Bronchus (tissue), 1 donor: ENCODE data around the genes MAGEA12, TREX2, CCNQ, SRPK3, PDZD4 and RENBP.

GRCh38 chrX:152733591-152734075 is at the start of gene MAGEA12:
Gene MAGEA12 (plus strand): TSS chrX:152733757.
- PRO-cap: no peak

GRCh38 chrX:152831637-152832005 is 758 bp downstream of the NSDHL start:
- PRO-cap: no peak

GRCh38 chrX:152914887-152916106 is 17.4 kb downstream of the ZNF185 start:
- PRO-cap: no peak

DNA sequence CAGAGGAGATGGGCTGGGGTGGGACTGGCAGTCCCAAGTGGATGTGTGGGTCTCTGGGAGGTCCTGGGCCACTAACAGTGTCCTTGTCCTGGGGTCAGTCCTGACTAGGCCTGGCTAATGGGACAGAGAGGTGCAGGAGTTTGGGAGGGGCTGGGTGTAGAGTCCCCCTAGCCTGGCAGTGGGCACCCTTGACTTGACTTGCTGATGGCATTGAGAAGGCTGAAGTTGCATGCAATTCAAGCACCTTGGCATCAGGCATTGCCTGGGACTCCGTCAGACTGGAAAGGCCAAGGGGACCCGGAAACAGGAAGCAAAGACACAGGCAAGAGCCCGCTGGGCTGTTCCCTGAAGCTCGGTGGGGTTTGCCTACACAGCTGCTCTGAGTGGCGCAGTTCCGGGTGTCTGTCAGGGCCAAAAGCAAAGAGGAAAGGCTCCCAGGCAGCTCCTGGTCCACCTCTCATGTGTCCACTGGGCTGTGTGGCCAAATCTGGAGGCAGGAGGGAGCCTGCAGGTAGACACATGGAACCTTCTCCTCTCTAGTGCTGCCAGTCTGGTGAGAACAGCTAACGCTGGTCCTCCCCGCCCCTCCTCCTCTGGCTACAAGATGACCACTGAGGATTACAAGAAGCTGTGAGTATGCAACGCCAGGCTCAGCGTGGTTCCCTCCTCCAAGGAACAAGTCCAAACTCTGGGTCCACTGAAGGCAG is 19.8 kb downstream of the ZNF185 start:
- PRO-cap: no peak

DNA sequence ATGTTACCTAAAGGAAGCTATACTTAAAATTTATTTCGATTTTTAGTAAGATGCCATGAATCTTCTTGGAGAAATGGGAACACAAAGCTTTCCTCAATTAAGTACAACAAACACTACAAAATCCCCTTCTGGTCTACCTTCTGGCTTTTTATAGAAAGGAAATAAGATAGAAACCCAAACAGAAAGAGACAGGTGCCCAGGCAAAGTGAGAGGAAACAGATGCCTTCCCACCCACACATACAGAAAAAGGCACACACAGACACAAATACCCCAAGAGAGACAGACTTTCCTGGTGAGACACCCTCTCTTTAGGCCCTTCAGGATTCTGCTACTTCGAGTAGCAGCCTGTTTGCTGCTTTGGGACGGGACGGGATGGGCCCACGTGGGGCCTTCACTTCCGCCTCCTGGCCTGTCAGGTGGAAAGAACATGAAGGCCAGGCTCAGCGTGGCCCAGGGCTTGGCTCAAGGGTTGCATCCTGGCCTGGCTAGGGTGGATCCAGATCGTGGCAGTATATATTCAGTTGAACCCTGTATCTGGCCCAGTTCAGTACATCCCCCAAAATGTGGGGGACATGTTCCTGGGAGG is 2.1 kb downstream of the ZNF275 start:
- PRO-cap: no peak

- PRO-cap: no peak
Observed at GRCh38 chrX:153445671-153446538, at the start of gene TREX2. Gene TREX2 (minus strand): TSS chrX:153446056.

- PRO-cap: no peak
Observed at GRCh38 chrX:153510176-153510487, 7.3 kb upstream of the ATP2B3 start.

DNA sequence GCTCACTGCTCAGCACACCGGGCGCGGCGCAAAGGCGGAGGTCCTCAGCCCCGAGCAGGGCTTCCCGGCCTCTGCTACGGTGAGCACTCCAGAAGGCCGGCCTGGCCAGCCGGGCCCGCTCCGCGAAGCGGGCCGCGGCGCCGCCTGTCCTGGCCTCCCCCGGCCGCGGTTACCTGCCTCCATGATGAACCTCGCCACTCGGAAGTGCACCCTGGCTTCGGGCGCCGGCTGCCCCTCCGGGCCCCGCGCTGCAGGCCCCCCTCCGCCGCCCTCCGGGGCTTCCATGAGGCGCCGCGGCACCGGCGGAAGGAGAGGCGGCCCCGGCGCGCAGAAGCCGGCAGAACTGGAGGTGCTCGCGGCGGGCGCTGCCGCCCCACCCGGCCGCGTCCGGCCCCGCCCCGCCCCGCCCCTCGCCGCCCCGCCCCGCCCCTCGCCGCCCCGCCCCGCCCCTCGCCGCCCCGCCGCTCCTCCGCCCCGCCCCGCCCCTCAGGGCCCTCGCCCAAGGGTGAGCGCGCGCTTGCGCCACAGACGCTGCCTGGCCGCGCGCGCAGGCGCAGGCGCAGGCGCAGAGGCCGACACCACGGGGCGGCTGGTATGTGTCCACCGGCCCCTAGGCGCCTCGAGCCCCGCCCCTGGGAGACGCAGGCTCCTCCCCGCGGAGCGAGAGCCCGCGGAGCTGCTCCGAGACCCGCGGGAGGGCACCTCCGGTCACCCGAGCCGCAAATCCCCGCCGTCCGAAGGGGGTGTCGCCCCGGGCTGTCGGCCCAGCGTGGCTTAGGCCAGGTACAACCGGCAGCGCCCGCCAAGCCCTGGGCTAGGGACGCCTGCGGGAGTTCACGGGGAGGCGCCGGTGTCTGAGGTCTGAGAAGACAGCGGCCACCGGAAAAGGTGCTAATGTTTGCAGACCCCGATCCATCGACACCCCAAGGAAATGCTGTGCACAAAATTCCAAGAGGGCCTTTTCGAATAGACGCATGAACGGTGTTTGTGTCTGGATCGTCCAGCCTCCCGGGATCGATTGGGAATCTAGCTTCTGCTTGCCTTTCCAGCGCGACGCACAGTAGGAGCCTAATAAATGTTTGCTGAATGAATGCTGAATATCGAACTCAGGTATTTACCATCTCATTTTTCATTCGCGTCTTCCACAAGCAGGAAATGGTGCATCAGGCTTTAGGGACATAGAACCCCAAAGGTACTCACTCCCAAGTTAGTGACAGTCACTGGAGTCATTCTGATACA is at the start of gene CCNQ:
Gene CCNQ, minus strand, starts transcription at position 351 of the 1,239 bp plus-strand sequence.
- PRO-cap: bidirectional peak, plus-strand start at position 648 of the sequence, minus-strand start at position 345 of the sequence

DNA sequence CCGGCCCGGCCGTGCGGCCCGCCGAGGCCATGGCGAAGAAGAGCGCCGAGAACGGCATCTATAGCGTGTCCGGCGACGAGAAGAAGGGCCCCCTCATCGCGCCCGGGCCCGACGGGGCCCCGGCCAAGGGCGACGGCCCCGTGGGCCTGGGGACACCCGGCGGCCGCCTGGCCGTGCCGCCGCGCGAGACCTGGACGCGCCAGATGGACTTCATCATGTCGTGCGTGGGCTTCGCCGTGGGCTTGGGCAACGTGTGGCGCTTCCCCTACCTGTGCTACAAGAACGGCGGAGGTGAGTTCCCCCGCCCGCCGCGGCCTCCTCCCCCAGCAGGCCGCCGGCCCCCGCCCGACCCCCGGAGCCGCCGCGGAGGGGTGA is 807 bp downstream of the SLC6A8 start:
- PRO-cap: no peak

GRCh38 chrX:153744832-153745356 is 19.2 kb upstream of the PLXNB3 start:
- PRO-cap: no peak

DNA sequence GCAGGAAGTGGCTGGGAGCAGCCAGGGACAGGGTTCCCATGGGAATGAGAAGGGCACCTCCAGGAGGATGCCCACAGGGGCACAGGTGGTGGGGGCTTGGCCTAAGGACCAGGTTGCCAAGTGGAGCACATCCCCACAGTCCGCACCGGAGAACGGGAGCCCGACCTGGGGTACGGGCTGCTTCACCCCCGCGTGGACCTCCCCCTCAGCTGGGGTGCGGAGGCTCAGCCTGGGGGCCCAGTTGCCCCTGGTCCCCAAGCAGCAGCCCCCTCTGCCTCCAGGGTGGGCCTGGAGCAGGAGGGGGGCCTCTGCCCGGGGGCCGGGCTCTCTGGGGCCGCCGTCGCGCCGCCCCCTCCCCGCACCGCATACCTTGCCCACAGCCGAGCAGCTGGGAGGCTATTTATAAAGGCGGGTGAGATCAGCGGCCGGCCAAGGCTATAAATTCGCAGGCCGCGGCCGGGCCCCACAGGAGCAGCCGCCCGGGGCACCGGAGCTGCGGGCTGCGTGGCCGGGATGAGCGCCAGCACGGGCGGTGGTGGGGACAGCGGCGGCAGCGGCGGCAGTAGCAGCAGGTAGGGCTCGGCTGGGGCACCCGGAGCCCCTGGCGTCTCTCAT is at the start of gene SRPK3:
Gene SRPK3, plus strand, starts transcription at position 468 of the 615 bp plus-strand sequence.
- PRO-cap: bidirectional peak, plus-strand start at position 468 of the sequence, minus-strand start at position 364 of the sequence

- PRO-cap: no peak
Observed at GRCh38 chrX:153829777-153830559, at the start of gene PDZD4. Gene PDZD4 (minus strand): TSS chrX:153830544.

DNA sequence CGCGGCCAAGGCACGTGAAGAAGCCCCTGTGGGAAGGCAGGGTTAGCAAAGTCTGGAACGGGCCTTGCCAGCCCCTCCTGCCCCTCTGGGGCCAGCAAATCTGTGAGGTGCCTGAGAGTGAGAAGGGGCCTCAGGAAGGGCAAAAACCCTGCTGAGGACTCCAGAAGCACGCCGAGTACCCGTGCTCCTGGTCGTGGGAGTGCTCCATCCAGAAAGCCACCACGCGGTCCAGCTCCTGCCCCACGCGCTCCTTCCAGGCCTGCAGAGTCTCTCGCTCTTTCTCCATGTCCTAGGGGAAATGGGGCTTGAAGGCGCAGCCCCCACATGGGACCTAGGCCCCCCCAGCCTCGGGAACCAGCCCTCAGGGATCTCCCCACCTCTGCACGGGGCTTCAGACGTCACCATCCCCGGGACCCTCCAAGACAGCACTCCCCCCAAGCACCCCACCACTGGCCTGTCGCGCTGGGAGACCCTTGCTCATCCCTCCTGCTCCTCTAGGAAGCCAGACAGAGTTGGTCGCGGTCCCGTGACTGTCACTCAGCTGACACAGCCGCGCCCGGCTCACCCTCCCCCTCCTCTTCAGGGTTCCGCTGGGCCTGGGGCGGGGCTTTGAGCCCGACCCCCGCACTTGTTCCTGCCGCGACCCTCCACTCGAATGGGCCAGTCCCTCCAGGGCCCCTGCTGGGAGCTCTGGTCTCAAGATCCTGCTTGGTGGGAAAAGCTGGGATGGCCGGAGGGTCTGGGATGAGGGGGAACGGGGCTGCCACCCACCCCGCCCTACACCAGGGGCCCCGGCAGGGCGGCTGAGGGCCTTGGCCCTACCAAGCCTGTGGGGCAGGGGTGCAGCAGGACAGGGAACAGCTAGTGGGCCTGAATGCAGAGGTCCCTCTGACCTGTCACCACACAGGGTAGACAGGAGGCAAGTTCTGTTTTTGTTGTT is at the start of gene RENBP:
Gene RENBP, minus strand, starts transcription at position 514 of the 940 bp plus-strand sequence.
- PRO-cap: bidirectional peak, plus-strand start at position 631 of the sequence, minus-strand start at position 508 of the sequence

DNA sequence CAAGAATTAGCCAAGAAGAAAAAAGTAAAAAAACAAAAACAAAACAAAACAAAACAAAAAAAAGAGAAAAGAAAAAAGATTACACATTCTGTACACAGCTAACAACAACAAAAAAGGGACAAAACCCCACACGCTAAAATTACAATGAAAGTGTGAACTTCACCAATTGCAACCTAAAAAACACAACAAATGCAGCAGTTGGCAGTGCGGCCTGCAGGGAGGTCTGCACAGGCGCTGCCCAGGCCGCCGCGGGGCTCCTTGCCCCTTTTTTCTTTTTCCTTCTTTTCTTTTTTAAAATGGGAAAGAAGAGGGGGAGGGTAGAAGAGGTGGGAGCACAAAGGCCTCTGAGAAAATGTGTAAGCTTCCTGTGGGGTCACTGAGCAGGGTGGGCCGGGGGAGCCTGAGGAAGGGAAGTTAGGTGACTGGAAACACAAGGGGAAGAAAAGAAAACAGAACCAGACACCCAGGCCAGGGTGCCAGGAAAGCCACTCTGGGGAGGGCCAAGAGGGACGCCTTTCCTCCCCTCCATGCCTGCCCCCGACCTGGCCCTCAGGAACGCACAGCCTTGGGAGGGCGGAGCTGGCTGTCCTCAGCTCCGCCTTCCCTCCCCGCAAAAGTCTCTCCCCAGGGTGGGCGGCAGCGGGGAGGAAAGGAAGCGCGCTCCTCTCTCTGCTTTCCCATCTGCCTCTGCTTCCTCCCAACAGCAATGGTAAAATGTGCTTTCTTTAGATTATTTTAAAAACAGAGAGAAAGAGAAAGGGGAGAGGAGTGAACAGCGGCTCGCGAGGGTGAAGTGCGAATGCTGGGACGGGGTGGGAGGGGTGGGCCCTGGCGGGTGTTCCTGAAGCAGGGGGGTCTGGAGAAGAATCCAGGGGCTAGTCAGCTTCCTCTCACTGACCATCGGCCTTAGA is 4.3 kb upstream of the RENBP start:
- PRO-cap: no peak

GRCh38 chrX:153999589-154000464 is 19.9 kb downstream of the IRAK1 start:
- PRO-cap: bidirectional peak, plus-strand start at chrX:154000333, minus-strand start at chrX:154000111

- PRO-cap: no peak
Observed at GRCh38 chrX:154012448-154012695, 7.3 kb downstream of the IRAK1 start.

DNA sequence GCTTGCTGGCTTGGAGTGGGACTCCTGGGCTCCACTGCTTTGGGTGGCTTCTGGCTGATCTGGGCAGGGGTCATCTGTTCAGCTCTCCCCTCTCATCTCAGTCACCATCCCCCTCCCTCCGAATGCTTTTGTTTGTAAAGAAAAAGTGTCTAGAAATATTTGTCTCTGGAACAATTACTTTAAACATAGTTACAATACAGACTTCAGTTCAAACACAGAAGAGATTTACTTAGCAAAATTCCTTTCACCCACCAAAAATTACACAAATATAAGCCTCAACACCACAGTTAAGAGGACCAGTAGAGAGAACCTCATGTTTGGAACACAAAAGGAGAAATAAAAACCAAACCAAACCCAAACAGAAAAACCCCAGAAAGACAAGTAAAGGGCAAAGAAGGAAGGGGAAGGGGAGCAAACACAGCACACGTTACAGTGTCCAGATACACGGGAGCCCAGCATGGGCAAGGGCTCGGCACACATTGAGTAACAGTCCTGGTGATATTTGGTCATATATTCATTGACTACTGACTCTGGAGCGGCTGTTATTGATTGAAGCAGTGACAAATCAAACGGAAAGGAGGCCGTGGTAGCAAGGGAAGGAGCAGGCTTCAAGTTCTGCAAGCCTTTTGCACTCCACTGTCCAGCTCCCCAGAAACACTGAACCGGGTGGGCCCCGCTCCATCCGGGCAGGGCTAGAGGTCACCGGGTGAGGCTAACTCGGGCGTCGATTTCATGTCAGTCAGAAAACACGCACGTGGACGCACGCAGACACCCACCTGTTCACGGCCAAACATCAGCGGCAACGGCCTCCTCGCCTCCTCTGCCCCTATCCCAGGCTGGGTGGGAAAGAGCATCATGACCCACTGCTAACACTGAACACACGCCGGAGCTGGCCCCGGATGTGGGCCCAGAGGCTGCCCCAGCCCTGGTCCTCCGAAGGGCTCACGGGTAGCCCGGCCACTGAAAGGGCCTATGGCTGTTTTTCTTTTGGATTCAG is 3.6 kb upstream of the IRAK1 start:
- PRO-cap: no peak

DNA sequence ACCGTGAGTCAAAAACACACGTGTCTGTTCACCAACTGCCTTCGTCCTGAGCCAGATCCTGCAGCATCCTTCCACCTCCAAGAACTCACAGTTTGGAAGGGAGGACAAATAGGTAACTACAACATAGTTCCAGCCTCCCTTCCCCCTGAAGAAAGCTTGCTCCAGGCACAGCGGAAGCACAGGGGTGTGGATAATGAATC is 19.0 kb upstream of the IRAK1 start:
- PRO-cap: no peak

- PRO-cap: no peak
Observed at GRCh38 chrX:154040096-154040712, 20.5 kb upstream of the IRAK1 start.

GRCh38 chrX:154091376-154092048 is 6.0 kb downstream of the MECP2 start:
- PRO-cap: no peak